Umbilical cord (tissue), 2 donors: ENCODE measurements around a stretch of chr22.

- RAMPAGE, long total RNA, result no peak
Measured at GRCh38 chr22:39351341-39352293, 1.8 kb downstream of the SYNGR1 start.

GRCh38 chr22:39463889-39464356 lies 7.1 kb downstream of the MGAT3 start:
- RAMPAGE, long total RNA, result no peak

- RAMPAGE, long total RNA, result no peak
Measured at GRCh38 chr22:39494711-39495232, 7.3 kb upstream of the MIEF1 start.

GRCh38 chr22:39663692-39664132 lies 93.2 kb downstream of the CACNA1I start:
- RAMPAGE, long total RNA, result no peak

DNA sequence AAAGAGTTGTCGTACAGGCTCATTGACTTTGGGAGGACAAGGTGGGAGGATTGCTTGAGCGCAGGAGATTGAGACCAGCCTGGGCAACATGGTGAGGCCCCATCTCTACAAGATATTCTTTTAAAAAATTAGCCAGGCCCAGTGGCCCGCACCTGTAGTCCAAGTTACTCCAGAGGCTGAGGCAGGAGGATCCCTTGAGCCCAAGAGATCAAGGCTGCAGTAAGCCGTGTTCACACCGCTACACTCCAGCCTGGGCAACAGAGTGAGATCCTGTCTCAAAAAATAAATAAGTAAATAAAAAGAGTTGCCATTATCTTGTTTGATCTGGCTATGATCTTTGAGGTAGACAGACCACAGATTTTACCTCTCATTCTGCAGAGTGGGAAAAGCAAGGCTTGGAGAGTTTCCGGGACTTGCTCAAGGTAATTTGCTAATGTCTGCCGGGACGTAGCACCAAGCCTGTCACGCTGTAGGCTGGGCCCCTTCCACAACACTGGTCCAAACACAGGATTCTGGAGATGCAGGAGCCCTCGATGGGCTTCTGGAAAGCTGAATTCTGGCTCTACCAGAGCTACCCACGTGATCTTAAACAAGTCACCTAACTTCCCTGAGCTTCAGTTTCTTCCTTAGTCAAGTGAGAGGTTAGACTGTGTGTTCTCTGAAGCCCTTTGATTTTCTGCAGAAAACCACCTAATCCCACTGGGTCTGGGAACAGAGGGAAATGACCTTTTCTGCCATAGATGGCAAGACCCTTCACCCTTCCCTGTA lies 6.8 kb downstream of the GRAP2 start:
- RAMPAGE, long total RNA, result no peak

DNA sequence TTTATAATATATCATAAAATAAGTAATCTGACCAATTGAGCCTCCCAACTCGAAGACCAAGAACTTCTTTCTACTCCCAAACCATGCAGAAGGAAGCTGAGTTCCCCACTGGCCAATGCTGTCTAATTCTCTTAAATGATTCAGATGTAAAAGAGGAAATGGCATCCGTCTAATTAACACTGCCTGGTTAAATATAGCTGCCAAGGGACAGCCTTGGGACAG lies 13.8 kb upstream of the TMA7B start:
- RAMPAGE, long total RNA, result no peak

- RAMPAGE, long total RNA, result no peak
Measured at GRCh38 chr22:39961114-39961901, 1.1 kb downstream of the TMA7B start.

GRCh38 chr22:39999187-39999847 lies 4.6 kb downstream of the FAM83F start:
- RAMPAGE, long total RNA, result no peak

DNA sequence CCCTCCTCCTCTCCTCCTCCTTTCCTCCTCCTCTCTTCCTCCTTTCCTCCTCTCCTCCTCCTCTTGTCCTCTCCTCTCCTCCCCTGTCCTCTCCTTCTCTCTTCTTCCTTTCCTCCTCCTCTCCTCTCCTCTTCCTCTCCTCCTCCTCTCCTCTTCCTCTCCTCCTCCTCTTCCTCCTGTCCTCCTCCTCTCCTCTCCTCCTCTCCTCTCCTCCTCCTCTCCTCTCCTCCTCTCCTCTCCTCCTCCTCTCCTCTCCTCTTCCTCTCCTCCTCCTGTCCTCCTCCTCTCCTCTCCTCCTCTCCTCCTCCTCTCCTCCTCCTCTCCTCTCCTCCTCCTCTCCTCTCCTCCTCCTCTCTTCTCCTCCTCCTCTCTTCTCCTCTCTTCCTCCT lies 12.5 kb downstream of the FAM83F start:
- RAMPAGE, long total RNA, result no peak

GRCh38 chr22:40014494-40015107 lies 19.8 kb downstream of the FAM83F start:
- RAMPAGE, long total RNA, result no peak

DNA sequence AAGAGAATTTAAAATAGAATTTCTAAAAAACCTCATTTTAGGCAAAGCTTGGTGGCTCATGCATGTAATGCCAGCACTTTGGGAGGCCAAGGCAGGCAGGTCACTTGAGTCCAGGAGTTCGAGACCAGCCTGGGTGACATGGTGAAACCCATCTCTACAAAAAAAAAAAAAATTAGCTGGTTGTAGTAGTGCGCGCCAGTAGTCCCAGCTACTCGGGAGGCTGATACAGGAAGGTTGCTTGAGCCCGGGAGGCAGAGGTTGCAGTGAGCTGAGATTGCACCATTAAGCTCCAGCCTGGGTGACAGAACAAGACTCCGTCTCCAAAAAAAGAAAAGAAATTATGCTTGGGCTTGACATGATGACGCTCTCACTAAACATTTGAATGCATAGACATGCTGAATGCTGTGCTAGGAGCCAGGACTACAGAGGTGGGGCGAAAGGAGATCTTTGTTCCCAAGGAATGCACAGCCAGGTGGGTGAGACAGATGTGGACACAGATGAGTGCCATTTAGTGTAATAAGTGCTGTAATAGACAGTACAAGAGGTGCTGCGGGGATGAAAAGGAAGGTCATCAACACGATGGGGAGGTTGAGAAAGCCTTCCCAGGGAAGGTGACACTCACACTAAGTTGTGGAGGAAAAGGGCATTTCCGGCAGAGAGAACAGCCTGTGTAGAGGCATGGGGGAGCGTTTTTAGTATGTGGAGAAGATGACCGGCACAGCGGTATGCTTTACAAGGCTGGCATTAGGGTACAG lies 60.1 kb downstream of the FAM83F start:
- RAMPAGE, long total RNA, result no peak

DNA sequence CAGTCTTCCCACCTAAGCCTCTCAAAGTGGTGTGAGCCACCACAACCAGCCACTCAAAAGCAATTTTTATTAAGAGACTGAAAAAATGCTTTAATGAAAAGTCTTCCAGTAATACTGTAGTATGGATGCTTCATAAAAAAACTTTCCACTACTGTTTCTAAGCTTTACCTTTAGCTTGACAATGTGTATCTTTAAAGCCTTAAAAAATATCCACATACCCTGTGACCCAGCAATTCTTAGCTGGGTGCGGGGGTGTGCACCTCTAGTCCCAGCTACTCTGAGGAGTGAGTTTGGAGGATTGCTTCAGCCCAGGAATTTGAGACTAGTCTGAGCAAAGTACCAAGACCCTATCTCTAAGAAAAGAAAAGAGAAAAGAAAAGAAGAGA lies 81.9 kb downstream of the FAM83F start:
- RAMPAGE, long total RNA, result no peak

- RAMPAGE, long total RNA, result no peak
Measured at GRCh38 chr22:40125645-40125947, 52.1 kb upstream of the TNRC6B start.

DNA sequence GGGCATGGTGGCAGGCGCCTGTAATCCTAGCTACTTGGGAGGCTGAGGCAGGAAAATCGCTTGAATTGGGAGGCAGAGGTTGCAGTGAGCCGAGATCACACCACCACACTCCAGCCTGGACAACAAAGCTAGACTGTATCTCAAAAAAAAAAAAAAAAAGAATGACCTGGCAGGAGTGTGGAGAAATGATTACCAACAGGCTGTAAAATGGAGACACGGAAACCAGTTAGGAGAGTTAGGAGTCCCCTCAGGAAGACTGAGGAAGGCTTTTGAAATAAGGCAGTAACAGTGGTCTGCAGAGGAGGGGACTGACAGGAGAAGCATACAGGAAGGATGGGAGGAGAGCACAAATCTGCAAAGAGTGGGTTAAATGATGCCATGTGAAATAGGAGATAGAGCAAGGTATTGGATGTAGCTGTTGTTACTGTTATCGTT lies 39.9 kb upstream of the TNRC6B start:
- RAMPAGE, long total RNA, result no peak

GRCh38 chr22:40276358-40276930 lies 69.9 kb upstream of the ADSL start:
- RAMPAGE, long total RNA, result no peak

GRCh38 chr22:40324447-40325182 lies 21.7 kb upstream of the ADSL start:
- RAMPAGE, long total RNA, result no peak

- RAMPAGE, long total RNA, result no peak
Measured at GRCh38 chr22:40332368-40333150, 13.7 kb upstream of the ADSL start.

- RAMPAGE, long total RNA, result no peak
Measured at GRCh38 chr22:40413825-40414638, 43.6 kb downstream of the SGSM3 start.

- RAMPAGE, long total RNA, result no peak
Measured at GRCh38 chr22:40436816-40437162, 66.4 kb downstream of the SGSM3 start.

- RAMPAGE, long total RNA, result no peak
Measured at GRCh38 chr22:40462937-40463761, 92.8 kb downstream of the SGSM3 start.